Breast epithelium (tissue), 2 donors: ENCODE results near the genes BEND6 and ZNF451.

DNA sequence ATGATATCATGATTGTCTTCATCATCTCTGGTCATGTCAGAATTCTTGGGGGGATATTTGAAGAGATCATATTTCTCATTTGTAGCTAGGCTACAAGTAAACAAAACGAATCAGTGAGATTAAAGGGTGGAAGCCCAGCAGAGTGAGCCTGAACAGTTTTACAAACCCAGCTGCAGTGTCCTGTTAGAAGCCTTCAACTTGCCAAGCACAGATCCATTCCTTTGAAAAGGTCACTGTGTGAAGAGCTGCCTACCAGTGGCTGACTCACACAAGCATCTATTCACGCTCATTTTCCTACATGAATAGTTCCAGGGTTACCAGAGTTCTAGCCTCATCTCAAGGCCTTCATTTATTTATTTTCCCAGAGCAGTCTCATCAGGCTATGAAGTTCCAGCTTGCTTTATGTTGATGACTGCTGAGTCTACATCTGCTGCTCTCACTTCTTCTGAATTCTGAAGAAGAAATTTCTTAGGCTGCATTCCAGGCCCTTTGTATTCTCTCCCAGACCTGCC is 25.7 kb upstream of the MLIP start:
- PRO-cap, result no peak
- RAMPAGE, long total RNA, 2 experiments, result no peak in any of the 2 experiments

GRCh38 chr6:54847326-54848347 is 1.1 kb downstream of the FAM83B start:
- PRO-cap, result no peak
- RAMPAGE, long total RNA, 2 experiments, result no peak in any of the 2 experiments

DNA sequence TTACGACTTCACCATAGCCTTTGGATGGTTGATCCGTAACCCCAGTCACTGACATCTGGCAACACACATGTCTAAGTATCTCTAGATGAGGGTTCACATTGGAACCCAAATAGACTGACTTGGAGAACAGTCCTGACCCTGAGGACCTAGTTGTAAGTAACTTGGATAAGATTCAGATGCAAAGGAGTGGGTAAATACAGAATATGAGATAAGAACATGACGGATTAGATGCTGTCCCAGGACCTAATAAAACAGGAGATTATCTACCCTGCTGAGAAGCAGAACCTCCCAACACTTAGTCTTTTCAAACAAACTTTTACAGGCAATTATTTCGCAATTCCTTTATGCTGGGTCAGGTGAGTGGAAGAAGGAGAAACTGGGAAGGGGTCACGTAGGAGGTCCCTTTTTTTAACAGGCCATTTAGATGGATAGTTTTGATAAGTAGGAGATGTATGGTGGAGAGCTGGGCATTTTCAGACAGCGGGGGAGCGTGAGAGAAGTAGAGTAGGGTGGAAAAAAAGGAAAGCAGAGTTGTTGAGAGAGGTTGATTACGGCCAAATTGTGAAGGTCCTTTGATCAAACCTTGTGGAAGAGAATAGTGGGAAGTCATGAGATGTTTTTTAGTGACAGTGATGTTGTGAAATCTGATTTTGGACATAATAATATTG is 32.7 kb downstream of the FAM83B start:
- PRO-cap, result no peak
- RAMPAGE, long total RNA, 2 experiments, result no peak in any of the 2 experiments

GRCh38 chr6:54961275-54962234 is 115.0 kb downstream of the FAM83B start:
- PRO-cap, result no peak
- RAMPAGE, long total RNA, 2 experiments, result no peak in any of the 2 experiments

DNA sequence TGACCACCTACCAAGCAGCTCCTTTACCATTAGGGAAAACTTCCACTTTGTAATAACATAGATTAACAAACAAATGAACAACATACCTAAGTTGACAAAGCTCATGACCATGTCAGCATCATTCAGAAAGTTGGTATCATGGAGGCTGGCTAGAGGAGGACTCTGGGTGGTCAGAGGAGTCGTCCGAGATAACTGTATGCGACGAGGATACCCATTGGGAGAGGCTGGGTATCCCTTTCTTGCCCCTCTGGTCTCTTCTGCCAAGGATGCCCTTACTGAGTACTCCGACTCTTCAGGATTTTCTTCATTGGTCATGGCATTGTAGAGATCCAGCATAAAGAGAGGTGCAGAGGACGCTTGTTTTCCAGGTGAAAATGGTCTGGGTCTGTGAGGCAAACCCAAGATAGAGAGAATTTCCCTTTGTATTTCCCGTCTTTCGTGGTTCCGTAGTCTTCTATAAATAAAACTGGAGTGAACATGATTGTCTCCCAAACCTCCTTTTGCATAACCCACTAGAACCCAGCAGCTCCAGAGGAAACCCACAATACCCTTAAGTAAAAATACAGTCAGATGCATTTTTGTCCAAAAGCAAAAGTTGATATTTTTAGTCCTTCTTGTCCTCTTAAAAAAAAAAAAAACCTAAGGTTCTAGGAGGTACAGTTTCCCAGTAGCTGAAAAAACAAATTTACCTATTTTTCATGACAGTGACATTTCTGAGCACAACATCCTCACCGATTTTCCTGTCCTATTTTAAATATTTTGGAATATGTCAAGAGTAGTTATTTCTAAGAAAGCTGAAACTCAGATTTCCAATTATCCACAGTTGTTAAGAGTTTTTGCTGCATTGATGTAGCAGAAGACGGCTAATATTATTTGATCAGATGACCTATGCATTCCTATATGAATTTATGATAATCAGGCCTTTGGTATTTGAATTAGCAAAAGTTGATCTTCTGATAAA is 820 bp downstream of the BMP5 start:
- PRO-cap, result no peak
- RAMPAGE, long total RNA, 2 experiments, result start-site peak on the minus strand in 1 of 2 experiments, centred at position 304 of the sequence, 42 reads per replicate

GRCh38 chr6:56399795-56400123 is 152.4 kb upstream of the COL21A1 start:
- PRO-cap, result no peak
- RAMPAGE, long total RNA, 2 experiments, result no peak in any of the 2 experiments

DNA sequence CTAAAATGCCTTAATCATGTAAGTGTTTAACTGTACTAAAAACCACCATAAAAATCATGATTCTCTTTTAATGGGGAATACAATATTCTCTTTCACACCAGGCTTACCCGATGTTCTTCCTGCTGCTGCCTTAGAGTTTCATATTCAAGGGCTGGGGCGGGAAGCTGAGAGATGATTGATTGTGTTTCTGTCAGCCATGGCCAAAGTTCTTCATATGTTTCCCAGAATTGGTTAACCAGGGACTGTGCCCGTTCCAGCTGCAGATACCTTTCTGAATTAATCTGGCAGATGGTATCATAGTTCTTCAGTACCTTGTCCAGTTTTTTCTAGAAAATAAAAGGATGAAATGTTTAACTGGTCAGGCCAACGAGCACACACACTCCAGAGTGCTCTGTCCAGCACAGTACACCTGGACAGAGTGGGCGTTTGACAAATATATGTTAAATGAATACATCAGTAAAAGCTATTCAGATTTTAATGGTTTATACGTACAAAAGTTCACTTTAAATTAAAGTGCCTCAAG is 268.0 kb upstream of the COL21A1 start:
- PRO-cap, result no peak
- RAMPAGE, long total RNA, 2 experiments, result no peak in any of the 2 experiments

GRCh38 chr6:56538522-56538727 is 291.0 kb upstream of the COL21A1 start:
- PRO-cap, result no peak
- RAMPAGE, long total RNA, 2 experiments, result no peak in any of the 2 experiments

DNA sequence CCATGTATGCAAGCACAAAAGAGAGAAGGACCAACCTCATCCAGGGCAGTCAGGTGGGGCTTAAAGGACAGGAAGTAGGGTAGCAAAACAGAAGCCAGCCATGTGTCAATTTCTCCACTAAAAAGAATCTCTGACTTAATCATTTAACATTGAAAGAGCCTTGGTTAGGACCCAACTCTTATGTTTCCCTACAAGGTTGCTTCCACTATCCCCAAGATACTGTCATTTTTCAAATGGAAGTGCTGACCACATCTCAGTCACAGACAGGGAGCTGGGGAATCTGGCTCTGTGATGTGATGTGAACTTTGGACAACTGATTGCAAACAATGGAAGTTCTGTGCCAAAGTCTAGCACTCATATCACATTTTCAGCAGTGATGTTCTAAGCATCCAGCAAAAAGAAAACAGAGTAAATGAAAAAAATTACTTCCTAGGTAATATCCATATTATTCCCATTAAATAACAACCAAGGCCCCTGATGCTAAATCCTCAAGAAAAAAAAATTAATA is 214.2 kb downstream of the DST start:
- PRO-cap, result no peak
- RAMPAGE, long total RNA, 2 experiments, result no peak in any of the 2 experiments

DNA sequence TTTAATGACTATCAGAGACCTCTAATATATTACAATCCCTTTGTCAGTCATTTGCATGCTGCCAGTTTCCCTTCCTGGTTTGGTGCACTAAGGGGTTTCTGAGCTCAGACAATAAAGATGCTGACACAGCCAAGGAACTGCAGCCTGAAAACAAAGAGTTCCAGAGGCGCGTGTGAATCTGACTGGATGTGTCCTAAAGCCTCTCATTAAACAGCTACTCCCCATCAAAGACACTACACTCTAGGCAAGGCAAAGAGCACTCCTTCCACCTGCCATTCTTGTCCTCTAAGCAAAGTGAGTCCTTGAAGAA is 195.1 kb downstream of the DST start:
- PRO-cap, result no peak
- RAMPAGE, long total RNA, 2 experiments, result no peak in any of the 2 experiments

DNA sequence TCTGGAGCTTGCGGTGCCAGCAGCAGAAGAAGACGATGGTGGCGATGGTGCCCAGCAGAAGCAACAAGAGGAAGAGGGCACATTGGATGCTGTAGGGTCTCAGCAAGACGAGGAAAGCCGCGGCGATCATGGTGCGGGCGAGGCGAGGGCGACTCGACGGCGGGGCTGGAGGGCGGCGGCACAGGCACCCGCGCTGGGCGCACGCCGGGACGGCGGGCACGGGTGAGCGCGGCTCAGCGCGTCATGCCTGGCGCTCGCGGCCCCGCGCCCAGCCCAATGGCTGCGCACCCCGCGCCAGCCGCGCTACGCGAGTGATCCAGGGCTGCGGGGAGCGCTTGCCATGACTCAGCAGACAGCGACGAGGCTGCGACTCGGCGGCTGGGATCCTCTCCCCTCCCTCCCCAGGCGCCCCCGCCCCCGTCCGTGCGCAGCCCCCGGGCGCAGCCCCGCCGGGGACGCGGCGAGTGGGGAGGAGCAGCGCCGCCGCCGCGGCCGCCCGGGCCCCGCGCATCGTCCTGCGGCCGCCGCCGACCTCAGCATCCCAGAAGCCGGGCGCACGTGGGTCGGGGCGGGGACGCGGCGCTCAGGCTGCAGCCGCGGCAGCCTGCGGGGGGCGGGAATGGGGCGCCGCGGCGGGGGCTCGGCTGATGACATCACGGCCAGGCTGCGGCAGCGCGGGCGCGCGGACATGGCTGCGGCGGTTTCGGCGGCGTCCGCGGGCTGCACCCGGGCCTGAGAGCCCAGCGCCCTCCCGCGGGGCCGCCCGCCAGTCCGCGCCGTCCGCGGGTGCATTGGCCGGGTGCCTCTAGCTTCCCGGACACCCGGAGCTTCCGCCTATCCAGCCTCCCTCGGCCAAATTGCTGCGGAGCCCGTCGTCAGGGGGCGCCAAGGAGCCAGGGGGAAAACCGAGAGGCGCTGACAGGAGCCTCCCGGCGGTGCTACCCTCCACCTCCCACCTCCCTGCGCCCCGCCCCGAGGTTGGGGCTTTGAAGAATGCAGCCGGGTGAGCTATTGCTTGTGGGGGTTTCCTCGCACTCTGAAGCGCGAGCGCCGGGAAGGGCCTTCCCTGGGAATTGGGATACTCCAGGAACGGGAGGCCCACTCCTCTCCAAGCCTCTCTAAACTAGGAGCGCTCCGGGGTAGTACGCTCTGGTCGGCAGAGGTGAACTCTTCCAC is at the start of gene BEND6:
Gene BEND6 (plus strand): TSS at position 650 of the 1,176 bp plus-strand sequence.
- PRO-cap, result bidirectional peak, plus-strand start at position 441 of the sequence, minus-strand start at position 278 of the sequence; bidirectional peak, plus-strand start at position 659 of the sequence, minus-strand start at position 535 of the sequence
- RAMPAGE, long total RNA, 2 experiments, result no peak in any of the 2 experiments

DNA sequence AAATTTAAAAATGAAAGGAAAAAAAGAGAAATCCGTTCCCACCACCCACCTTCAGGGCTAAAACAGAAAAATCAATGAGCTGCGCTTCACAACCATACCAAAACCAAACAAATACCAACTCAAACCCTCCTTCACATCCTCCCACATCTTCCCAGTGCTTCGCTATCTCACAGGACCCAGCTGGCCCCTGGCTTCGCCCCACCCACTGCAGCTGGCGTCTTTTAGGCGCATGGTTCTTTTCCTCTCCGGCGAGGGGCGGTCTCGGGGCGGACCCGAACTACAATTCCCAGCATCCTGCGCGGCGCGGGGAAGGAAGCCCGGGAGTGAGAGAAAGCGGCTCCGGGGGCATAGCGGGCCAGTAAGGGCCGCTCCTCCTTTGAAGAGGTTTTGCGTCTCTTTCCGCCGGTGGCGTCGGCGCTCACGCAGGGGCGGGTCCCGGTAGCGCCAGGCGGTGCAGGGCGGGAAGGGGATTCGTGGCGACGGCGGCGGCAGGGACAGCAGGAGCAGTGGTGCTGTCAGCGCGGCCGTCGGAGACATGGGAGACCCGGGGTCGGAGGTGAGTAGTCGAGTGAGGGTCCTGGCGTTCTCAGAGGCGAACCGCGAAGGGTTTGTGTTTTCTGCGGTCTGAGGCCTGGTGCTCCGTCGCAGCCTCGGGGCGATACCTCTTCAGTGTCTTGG is at the start of gene ZNF451:
Gene ZNF451 (plus strand): TSS at position 470 of the 678 bp plus-strand sequence.
- PRO-cap, result bidirectional peak, plus-strand start at position 456 of the sequence, minus-strand start at position 257 of the sequence
- RAMPAGE, long total RNA, 2 experiments, result start-site peak on the plus strand in 1 of 2 experiments, centred at position 394 of the sequence, 1,061 reads per replicate

GRCh38 chr6:57222701-57223227 is 657 bp upstream of the RAB23 start:
- PRO-cap, result no peak
- RAMPAGE, long total RNA, 2 experiments, result no peak in any of the 2 experiments

GRCh38 chr6:57262189-57263104 is 40.3 kb upstream of the RAB23 start:
- PRO-cap, result no peak
- RAMPAGE, long total RNA, 2 experiments, result no peak in any of the 2 experiments

GRCh38 chr6:57316330-57317276 is 827 bp upstream of the PRIM2 start:
- PRO-cap, result no peak
- RAMPAGE, long total RNA, 2 experiments, result no peak in any of the 2 experiments

GRCh38 chr6:57822911-57823141 is 505.4 kb downstream of the PRIM2 start:
- PRO-cap, result no peak
- RAMPAGE, long total RNA, 2 experiments, result no peak in any of the 2 experiments

- PRO-cap, result no peak
- RAMPAGE, long total RNA, 2 experiments, result no peak in any of the 2 experiments
These were observed 164.3 kb upstream of the KHDRBS2 start for GRCh38 chr6:62450267-62450811.

- PRO-cap, result no peak
- RAMPAGE, long total RNA, 2 experiments, result no peak in any of the 2 experiments
These were observed 33.0 kb upstream of the LGSN start for GRCh38 chr6:63352520-63353355.

GRCh38 chr6:63391304-63391970 is 71.7 kb upstream of the LGSN start:
- PRO-cap, result no peak
- RAMPAGE, long total RNA, 2 experiments, result no peak in any of the 2 experiments

- PRO-cap, result no peak
- RAMPAGE, long total RNA, 2 experiments, result no peak in any of the 2 experiments
These were observed 121.6 kb upstream of the LGSN start for GRCh38 chr6:63441056-63442102.